Cerebellum (tissue), 5 donors: ENCODE measurements around a stretch of chr7.

- PRO-cap, 3 experiments, result no peak in any of the 3 experiments
- RAMPAGE, long total RNA, result no peak
These were observed 75.9 kb downstream of the KMT2E start for GRCh38 chr7:105089895-105090333.

DNA sequence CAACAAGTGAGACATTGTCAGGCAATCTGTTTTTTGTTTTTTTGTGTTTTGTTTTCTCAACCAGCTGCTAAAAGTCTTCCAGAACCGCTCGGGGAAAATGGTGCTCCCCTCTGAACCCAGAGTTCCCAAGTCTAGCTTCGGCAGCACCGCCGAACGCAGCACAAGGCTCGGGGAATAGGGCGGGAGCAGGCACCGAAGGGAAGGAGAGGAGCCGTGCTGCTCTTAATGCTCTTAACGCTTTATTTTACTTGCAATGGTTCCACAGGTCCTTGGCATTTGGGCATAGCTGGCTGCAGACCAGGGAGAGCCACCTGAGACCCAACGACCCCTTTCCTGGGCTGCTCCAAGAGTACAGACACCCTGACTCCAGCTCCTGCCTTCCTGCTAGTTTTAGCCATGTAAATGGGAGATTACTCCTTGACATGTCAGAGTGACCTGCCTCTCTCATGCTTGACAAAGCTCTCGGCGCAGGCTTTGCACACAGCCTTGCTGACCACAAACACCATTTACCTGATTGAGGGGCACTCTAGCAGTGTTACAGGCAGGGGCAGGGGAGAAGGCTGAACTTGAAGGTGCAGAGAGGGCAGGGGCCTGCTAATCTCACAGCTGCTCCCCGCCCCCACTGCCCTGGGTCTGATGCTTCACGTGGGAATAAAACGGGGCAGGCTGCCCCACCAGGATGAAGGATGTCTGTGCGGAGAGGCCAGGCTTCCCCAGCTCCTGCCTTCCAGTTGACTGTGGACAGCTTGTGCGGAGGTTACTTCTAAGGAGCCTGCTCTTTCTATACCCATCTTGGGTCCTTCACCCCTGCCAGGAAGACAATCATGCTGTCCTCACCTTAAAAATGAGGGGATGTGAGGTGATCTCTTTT is 58.6 kb upstream of the EFCAB10 start:
- PRO-cap, 3 experiments, result no peak in any of the 3 experiments
- RAMPAGE, long total RNA, result no peak

- PRO-cap, 3 experiments, result no peak in any of the 3 experiments
- RAMPAGE, long total RNA, result no peak
These were observed 1.0 kb downstream of the ATXN7L1 start for GRCh38 chr7:105875391-105875807.

DNA sequence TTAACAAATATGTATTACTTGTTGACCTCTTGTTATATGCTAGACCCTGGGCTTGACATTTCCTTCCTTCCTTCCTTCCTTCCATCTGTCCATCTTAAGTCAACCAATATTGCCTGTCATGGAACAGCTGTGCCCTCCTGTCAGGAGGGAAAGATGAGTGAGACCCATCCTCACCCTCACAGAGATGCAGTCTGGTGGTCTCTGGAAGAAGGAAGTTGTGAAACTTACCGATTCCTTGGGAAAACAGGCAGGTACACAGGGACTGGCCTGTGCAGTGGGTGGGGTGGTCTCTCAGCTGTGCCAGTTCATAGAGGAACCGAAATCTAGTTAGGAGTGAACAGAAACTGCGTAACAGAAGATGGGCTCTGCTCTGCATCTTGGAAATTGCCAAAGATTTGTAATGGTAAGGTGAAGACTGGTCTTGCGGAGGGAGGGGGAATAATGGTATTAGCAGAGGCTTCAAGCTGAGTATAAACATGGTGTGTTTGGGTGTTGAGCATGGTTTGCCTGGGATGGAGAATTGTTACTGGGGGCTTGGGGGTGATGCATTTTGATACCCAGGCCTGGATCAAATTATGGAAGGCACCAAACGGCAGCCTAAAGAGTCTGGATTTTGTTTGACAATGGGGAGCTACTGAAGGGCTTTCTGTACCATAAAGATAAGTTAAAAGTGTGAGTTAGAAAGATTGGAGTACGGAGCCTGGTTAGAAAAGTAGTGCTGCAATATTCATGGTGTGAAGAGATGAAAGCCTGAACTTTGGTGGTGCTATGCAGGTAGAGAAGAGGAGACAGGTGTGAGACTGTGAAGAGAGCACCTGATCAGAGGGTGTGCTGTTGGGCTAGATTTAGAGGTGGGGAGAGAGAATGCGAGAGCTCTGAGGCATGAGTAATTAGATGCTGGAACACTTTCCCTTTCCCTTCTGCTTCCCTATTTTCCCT is 2.0 kb upstream of the ATXN7L1 start:
- PRO-cap, 3 experiments, result no peak in any of the 3 experiments
- RAMPAGE, long total RNA, result no peak

- PRO-cap, 3 experiments, result peak in 2 of 3 experiments; most common minus-strand start chr7:106009549 (in 1)
- RAMPAGE, long total RNA, result no peak
These were observed 46.5 kb downstream of the CDHR3 start for GRCh38 chr7:106009252-106010252.

DNA sequence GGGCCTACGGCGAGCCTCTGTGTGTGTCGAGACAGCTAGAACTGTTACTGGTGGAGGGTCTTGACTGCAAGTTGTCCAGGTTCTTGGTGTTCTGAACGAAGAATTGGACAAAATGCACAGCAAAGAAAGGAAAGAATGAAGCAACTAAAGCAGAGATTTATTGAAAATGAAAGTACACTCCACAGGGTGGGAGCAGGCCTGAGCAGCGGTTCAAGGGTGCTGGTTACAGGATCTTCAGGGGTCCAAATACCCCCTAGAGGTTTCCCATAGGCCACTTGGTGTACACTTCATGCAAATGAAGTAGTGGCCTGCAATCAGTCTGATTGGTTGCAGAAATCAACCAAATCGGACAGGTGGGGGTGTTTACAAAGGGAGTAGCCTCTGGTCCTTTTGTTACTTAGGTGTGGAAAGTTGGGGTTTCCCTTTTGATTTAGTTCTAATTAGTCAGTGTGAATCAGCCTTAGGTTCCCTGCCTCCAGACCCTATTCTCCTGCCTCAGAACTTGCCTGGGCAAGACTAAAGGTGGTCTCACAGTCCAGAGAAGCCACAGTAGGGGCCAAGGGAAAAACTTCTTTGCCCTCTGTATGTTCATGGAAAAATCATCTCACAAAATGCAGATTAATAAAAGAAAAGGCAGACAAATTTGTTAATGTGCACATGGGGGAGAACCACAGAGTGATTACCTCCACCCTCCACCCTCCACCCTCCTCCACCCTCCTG is 49.6 kb downstream of the SYPL1 start:
- PRO-cap, 3 experiments, result no peak in any of the 3 experiments
- RAMPAGE, long total RNA, result no peak

GRCh38 chr7:106259668-106259928 is 25.2 kb downstream of the NAMPT start:
- PRO-cap, 3 experiments, result no peak in any of the 3 experiments
- RAMPAGE, long total RNA, result no peak

DNA sequence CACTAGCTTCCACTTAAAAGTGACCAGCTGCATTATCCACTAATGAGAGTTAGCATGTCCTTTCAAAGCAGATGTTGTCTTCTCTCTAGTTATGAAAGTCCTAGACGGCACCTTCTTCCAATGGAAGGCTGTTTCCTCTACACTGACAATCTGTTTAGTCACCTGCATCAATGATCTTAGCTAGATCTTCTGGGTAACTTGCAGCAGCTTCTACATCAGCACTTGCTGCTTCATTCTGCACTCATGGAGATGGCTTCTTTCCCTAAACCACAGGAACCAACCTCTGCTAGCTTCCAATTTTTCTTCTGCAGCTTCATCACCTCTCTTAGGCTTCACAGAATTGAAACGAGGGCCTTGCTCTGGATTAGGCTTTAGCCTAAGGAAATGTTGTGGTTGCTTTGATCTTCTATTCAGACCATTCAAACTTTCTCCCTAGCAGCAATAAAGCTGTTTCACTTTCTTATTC is 24.7 kb downstream of the NAMPT start:
- PRO-cap, 3 experiments, result no peak in any of the 3 experiments
- RAMPAGE, long total RNA, result no peak

- PRO-cap, 3 experiments, result no peak in any of the 3 experiments
- RAMPAGE, long total RNA, result no peak
These were observed 11.4 kb downstream of the NAMPT start for GRCh38 chr7:106272970-106274153.

- PRO-cap, 3 experiments, result peak in 2 of 3 experiments; most common plus-strand start chr7:106284192 (in 2); most common minus-strand start chr7:106284545 (in 1)
- RAMPAGE, long total RNA, result no peak
These were observed 801 bp downstream of the NAMPT start for GRCh38 chr7:106283626-106284738.

DNA sequence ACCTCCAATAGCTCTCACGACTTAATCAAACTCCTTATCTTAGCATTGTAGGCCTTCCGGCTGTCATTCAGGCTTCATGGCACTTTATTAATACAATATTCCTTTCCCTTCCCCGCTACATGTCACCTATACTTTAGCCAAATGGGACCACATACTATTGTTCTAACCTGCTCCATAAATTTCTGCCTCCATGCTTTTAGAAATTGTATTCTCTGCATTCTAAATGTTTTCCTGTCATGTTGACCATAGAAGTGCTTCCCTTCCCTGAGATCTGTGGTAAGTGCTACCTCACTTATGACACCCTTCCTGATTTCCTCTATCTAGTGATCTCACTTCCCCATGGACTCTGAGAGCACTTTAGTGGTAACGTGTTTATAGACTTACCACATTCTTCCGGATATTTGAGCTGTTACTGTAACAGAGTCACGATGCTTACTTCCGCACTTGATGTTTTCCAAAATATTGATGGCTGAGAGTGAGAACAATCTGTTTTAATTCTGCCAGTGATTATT is 59.9 kb upstream of the NAMPT start:
- PRO-cap, 3 experiments, result no peak in any of the 3 experiments
- RAMPAGE, long total RNA, result no peak

GRCh38 chr7:106416936-106418009 is 132.5 kb upstream of the NAMPT start:
- PRO-cap, 3 experiments, result no peak in any of the 3 experiments
- RAMPAGE, long total RNA, result no peak

GRCh38 chr7:106430690-106431222 is 146.0 kb upstream of the NAMPT start:
- PRO-cap, 3 experiments, result no peak in any of the 3 experiments
- RAMPAGE, long total RNA, result no peak

GRCh38 chr7:106510400-106510730 is 150.6 kb downstream of the CCDC71L start:
- PRO-cap, 3 experiments, result no peak in any of the 3 experiments
- RAMPAGE, long total RNA, result no peak

- PRO-cap, 3 experiments, result no peak in any of the 3 experiments
- RAMPAGE, long total RNA, result no peak
These were observed 92.2 kb downstream of the CCDC71L start for GRCh38 chr7:106568551-106569414.

GRCh38 chr7:106599268-106599707 is 61.7 kb downstream of the CCDC71L start:
- PRO-cap, 3 experiments, result no peak in any of the 3 experiments
- RAMPAGE, long total RNA, result no peak

DNA sequence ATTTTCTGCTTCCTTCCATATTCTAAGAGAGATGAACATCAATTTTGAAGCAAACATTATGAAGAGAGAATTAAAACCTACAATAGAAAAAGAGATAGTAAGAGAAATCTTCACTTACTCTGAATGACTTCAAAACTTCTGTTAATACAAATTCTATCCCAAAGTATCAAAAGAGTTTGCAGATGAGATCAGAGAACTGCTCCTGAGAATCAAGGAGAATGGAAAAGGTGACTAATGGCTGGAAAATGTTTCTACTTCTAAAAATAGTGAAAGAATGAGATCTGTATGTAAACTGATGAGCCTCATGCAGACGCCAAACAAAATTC is 95.1 kb upstream of the PIK3CG start:
- PRO-cap, 3 experiments, result no peak in any of the 3 experiments
- RAMPAGE, long total RNA, result no peak

DNA sequence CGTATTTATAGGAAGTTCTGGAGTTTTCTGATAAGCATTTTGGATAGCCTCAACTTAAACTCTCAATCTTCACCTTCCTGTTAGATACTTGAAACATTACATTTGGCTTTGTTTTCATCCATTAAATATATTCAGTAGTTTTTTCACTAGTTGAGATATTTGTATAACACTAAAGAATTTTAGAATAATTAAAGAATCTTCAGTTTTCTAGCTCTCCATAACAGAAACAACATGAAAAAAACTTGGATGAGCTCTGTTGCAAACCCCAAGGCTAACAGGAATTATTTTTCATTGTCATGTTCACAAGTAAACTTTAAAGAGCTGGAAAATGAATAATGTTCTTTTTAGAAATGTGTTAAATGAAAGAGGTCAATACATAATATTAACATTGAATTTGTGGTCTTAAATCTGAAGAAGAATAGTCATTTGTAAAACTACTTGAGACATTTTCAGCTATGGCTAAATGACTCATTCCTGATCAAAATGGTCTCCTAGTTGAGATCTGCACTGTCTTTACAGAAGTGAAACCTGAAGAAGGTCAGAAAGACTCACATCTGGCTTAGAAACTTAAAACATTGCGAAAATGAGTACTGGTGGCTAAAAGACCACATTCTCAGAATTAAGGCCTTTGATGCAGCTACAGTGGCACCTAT is 5.8 kb downstream of the PIK3CG start:
- PRO-cap, 3 experiments, result no peak in any of the 3 experiments
- RAMPAGE, long total RNA, result no peak

GRCh38 chr7:106881595-106882038 is 16.5 kb downstream of the PIK3CG start:
- PRO-cap, 3 experiments, result no peak in any of the 3 experiments
- RAMPAGE, long total RNA, result no peak

- PRO-cap, 3 experiments, result peak in 3 of 3 experiments; most common plus-strand start chr7:107234643 (in 1); most common minus-strand start chr7:107234609 (in 2)
- RAMPAGE, long total RNA, result no peak
These were observed 65.6 kb downstream of the HBP1 start for GRCh38 chr7:107234486-107234720.